Heart (tissue), 3 donors: Measurements from ENCODE around the genes CRK and MYO1C.

- RAMPAGE, long total RNA, 2 experiments, result no peak in any of the 2 experiments
Measured at GRCh38 chr17:1197232-1198507, 17.9 kb upstream of the ABR start.

- RAMPAGE, long total RNA, 2 experiments, result no peak in any of the 2 experiments
Measured at GRCh38 chr17:1203413-1204180, 23.8 kb upstream of the ABR start.

DNA sequence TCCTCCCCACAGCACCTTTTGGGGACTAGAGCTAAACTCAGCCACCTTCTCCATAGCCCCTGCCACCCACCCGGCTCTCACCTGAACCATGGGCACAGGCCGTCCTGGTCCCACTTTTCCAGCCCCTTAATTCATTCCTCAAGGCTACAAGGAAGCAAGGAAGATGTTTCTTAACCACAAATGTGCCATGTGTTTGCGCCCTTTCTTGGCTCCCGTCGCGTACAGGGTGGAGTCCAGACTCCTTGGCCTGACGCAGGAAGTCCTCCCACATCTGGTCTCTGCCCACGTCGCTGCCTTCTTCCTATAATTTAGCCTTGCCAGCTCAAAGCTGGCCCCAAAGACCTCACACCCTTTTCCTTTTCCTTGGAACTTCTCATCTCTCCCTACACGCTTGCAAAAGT is 38.8 kb upstream of the BHLHA9 start:
- RAMPAGE, long total RNA, 2 experiments, result no peak in any of the 2 experiments

- RAMPAGE, long total RNA, 2 experiments, result no peak in any of the 2 experiments
Measured at GRCh38 chr17:1253642-1254112, 16.6 kb upstream of the BHLHA9 start.

DNA sequence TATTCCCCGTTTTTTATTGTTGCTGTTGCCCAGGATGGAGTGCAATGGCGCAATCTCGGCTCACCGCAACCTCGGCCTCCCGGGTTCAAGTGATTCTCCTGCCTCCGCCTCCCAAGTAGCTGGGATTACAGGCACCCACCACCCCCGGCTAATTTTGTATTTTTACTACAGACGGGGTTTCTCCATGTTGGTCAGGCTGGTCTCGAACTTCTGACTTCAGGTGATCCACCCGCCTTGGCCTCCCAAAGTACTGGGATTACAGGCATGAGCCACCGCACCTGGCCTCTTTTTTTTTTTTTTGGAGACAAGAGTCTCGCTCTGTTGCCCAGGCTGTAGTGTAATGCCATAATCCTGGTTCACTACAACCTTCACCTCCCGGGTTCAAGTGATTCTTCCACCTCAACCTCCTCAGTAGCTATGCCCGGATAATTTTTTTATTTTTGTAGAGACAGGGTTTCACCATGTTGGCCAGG is 3.3 kb downstream of the YWHAE start:
- RAMPAGE, long total RNA, 2 experiments, result no peak in any of the 2 experiments

- RAMPAGE, long total RNA, 2 experiments, result no peak in any of the 2 experiments
Measured at GRCh38 chr17:1455795-1456369, at the start of gene CRK. CRK (minus strand) TSS chr17:1456232.

DNA sequence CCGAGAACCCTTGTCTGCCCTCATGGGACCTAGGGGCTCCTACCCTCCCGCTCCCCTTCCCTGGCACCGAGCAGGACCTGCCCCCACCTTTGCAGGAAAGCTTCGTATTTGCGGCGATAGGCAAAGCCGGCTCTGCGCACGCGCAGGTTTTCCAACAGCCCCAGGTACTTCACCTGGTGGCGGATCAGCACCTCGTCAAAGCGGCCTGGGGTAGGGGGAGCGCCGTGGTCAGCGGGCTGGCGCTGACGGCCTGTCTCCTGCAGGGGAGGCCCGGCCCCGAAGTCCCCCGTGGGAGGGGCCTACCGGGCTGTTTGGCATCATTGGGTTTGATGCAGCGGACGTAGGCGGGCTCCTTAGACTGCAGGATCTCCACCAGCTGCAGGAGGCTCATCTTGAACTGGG is 15.8 kb upstream of the CRK start:
- RAMPAGE, long total RNA, 2 experiments, result no peak in any of the 2 experiments

DNA sequence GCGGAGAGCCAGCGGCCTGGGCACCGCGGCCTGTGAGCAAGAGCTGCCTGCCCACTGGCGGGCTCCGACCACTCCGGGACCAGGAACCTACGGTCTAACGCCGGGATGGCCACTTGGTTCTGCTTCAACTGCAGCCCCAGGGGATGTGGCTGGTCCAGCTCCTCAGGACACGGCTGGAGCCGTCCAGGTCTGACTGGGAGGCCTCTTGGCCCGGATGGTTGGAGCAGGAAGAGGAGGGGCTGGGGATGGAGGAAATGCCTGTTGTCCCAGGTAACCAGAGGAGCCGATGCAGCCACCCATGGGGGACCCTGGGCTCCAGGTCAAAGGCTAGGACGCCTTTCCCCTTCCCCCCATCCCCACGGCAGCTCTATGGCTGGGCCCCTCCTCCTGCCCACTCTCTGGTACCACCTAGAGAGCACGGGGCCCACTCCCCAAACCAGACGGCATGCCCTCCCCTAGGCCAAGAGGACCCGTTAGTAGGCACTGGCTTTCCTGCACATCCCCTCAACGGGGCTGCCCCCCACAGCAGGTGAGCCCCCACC is at the start of gene MYO1C:
MYO1C (minus strand) TSS at position 191 of the 542 bp plus-strand sequence.
- RAMPAGE, long total RNA, 2 experiments, result start-site peak on the minus strand in 1 of 2 experiments, centred at position 179 of the sequence, 59 reads per replicate

GRCh38 chr17:1504219-1505237 is 11.9 kb downstream of the INPP5K start:
- RAMPAGE, long total RNA, 2 experiments, result no peak in any of the 2 experiments

- RAMPAGE, long total RNA, 2 experiments, result no peak in any of the 2 experiments
Measured at GRCh38 chr17:1505326-1505870, 11.0 kb downstream of the INPP5K start.

- RAMPAGE, long total RNA, 2 experiments, result no peak in any of the 2 experiments
Measured at GRCh38 chr17:1511140-1512537, 4.8 kb downstream of the INPP5K start.

- RAMPAGE, long total RNA, 2 experiments, result no peak in any of the 2 experiments
Measured at GRCh38 chr17:1515185-1516393, 823 bp downstream of the INPP5K start.

- RAMPAGE, long total RNA, 2 experiments, result no peak in any of the 2 experiments
Measured at GRCh38 chr17:1517496-1517839, 1.1 kb upstream of the INPP5K start.

GRCh38 chr17:1542523-1543325 is 19.9 kb downstream of the PITPNA start:
- RAMPAGE, long total RNA, 2 experiments, result no peak in any of the 2 experiments

GRCh38 chr17:1543496-1544606 is 18.7 kb downstream of the PITPNA start:
- RAMPAGE, long total RNA, 2 experiments, result no peak in any of the 2 experiments

- RAMPAGE, long total RNA, 2 experiments, result no peak in any of the 2 experiments
Measured at GRCh38 chr17:1553544-1554239, 8.9 kb downstream of the PITPNA start.

- RAMPAGE, long total RNA, 2 experiments, result no peak in any of the 2 experiments
Measured at GRCh38 chr17:1570999-1571759, 8.6 kb upstream of the PITPNA start.

DNA sequence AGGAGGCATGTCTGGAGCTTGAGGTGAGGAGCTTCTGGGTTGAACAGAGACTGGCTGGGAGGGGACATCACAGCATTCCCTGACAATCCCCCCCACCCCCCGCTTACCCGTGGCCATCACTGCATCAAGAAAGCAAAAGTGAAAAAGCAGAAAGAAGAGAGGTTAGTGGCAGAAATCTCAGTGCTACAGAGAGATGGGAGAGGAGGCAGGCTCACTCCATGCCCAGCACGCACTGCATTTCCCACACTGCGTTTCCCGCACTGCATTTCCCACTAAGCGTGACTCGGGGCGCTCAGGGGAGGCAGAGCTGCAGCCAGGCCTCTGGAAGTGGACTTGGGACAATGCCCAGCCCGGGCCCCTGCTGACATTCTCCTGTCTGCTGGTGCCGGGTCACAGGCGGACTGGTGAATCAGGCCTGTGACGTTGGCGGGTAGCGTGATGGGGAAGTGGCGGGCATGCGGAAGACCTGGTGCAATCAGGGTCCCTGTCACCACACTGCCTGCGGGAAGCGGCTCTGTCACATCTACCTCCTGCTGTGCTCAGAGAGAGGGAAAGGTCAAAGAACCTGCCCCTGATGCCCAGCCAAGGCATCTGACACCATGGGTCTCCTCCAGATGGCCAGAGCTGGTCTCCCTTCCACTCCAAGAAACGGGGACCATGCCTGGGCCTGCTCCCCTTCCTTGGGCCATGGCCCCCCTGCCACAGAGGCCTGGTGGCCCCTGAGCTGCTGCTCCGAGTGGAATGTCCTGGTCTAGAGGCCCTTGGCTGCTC is 24.4 kb upstream of the PITPNA start:
- RAMPAGE, long total RNA, 2 experiments, result no peak in any of the 2 experiments

- RAMPAGE, long total RNA, 2 experiments, result no peak in any of the 2 experiments
Measured at GRCh38 chr17:1597611-1598596, 30.7 kb downstream of the SLC43A2 start.

DNA sequence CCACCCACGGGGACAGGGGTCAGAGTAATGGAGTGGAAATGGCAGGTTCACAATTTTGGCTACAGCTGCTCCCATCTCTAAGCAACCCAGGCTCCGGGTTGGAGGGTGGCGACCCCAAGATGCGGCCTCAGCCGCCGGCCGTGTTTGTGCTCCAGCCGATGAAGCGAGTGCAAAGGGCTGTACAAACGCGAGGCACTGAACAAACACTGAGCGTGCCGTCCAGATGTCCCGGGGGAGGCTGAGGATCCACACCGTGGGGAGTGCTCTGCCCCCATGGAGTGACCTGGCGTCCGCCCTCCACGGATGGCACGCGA is 22.2 kb downstream of the SLC43A2 start:
- RAMPAGE, long total RNA, 2 experiments, result no peak in any of the 2 experiments